Myometrial cell (primary cell): ENCODE measurements around the genes OR4K1, OR11G2 and OR5AU1.

DNA sequence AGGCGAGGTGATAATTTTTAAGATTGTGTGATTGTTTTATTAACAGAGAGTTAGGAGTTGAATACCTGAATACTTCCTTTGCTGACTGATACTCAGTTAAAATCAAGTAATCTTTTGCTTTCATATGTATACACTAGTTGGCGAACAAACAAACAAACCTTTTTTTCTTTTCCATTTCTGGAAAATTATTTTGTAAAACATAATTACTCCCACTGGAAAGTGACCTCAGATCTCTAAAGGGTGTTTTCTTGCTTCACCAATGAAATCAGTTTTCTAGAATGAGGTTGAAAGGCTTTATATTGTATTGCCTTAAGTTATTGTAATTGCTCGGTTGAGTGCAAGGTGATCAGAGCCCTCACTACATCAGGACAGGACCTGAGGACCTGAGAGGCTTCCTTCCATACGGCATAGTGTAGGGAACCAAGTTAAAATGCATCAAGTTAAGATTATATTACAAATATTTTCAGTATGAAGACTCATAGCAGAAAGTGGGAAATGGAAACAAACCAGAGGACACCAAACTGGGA is at the start of gene OR4K1:
Gene OR4K1, plus strand, starts transcription at position 341 of the 527 bp plus-strand sequence.
- RAMPAGE, long total RNA: no peak

DNA sequence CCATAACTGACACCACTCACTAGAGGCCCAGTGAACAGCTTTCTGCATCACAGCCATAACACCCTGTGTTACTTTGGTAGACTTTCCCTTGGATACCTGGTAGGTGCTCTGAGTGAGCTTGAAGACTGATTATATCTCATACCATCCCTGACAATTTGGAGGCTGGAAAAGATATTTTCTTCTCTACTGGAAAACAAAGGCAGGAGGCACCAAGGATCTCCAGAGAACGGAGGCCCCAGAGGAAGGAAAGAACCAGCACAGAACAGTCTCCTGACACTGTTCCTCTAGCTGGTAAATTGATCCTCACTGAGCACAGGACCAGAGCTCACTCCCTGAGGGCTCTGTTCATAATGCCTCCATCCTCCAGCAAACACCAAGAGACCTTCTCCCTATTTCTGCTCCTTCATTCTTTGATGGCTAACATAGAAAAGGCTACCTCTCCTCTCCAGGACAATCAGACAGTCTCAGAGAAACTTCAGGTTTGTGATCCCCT is at the start of gene OR11G2:
Gene OR11G2, plus strand, starts transcription at position 336 of the 493 bp plus-strand sequence.
- RAMPAGE, long total RNA: no peak

- RAMPAGE, long total RNA: no peak
Observed at GRCh38 chr14:20327025-20327930, 5.8 kb downstream of the CCNB1IP1 start.

DNA sequence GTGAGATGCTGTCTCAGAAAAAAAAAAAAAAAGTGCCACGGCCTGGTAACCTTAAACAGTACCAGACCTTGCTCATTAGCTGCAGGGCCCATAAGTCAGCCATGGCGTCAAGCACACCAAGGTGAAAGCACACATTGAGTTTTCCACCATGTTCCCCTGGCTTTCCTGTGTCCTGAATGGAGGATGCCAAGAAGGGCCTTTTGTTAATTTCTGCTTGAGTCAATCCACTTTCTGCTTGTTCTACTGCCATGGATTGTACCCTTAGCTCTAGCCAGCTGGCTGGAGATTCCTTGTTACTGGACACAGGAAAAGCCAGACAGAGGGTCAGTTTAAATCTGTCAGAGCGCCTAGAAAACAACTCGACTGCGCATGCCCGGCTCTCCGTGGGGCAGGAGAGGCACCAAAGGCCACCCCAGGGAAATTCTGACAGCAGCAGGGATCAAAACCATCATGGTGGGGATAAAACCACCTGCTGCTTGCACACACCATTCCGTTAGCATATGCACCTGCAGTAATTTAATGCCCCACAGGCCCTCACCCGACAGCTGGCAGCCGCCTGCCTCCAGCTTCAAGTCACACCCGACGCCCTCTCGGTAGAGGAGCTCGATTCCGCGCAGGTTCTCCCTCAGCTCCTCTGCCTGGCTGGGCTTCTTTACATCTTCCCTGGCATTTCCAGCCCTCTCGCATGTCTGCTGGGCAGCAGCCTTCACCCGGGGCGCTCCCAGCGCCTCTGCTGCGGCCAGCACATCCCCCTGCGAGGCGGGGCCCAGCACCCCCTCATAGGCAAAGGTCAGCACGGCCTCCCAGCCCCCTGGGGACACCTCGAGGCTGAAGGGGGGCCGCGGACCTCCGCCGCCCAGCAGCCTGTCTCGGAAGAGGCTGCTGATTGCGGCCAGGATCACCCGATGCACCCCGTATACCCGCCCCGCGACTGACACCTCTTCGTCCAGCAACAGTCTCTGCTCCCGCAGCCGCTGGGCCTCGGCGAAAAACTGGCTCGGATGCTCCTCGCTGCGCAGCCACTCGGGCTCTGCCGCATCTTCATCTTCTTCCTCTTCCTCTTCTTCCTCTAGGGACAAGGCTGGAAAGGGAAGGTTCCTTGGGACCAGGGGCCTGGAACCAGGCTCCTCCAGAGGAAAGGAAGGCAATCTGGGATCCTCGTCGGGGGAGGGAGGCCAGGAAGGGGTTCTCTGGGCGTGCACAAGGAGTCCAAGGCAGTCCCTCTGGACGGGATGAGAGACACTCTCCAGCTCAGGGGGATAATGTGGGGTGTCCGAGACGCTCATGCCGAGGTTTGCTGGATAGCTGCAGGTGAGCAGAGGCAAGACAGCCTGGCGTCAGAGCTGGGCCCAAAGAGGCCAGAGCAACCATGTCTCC is 952 bp downstream of the KLHL33 start:
- RAMPAGE, long total RNA: no peak

- RAMPAGE, long total RNA: no peak
Observed at GRCh38 chr14:20455991-20456335, 937 bp downstream of the APEX1 start.

DNA sequence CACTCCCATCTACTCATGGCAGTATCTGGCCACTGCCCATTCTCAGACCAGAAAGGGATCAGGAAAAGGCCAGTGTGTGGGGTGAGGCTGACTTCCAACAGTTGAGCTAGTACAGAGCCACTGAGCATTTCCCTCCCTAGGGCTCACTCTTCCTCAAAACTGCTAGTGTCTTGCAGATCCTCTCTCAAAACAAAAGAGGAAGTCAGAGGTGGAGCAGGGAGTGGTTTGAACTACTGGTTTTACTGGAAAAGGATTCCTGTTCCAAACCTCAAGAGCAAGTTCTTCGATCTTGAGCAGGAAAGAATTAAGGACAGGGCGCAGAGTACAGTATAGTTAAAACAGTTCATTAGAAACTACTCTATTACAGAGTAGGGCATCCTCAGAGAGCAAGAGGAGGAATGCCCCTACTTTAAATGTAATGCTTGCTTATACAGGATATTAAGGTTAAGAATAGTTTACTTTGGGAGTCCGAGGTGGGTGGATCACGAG is 24.5 kb downstream of the PNP start:
- RAMPAGE, long total RNA: no peak

DNA sequence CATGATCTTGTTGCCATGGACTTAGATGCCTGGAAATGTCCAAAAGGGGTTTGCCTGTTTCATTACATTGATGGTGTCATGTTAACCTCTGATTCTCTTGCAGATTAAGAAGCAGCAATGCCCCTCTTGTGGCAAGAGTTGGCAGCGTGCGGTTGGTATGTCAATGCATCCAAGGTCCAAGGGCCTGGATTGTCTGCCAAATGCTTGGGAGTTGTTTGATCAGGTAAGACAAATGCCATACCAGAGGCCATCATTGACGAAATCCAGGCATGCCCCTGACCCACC is 11.3 kb upstream of the RNASE12 start:
- RAMPAGE, long total RNA: no peak

- RAMPAGE, long total RNA: no peak
Observed at GRCh38 chr14:20622902-20623190, 18.6 kb downstream of the OR6S1 start.

DNA sequence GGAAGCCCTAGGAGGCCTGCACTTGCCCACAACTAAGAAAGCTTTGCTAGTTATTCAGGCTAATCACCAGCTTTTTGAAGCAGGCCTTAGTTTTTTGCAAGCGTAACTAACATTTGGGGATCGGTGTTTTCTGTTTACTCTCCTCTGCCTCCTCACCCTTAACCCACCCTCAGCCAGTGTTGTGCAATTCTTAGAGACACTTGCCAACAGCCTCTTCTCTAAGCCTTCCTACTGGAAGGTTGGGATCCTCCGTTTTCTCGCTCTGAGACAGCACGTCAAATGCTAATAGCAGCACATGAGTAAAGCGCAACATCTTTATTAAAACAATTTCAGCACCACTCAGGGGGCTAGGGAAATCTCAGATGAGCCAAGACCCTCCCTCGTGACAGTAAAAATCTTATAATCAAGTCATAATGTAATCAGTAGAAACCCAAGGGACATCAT is 704 bp downstream of the RNASE4 start:
- RAMPAGE, long total RNA: no peak

DNA sequence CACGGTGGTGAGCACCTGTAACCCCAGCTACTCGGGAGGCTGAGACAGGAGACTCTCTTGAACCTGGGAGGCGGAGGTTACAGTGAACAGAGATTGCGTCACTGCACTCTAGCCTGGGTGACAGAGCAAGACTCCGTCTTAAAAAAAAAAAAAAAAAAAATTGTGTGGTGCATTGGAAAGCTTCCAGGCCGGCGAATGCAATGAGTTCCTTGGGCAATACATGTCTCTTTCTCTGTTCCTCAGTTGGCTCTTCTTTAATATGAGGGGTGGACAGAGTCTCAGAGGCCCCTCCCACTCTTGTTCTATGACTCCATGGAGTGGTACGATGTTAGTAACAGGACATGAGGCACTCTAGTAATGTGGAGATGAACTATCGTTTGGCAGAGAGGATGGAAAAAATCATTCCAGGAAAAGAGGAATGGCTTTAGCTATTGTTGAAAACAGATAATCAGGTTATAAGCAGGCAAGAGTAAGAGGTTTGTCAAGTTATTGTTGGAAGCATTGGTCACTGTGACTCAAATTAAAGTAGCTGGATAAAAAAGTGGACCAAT is 1.6 kb downstream of the RNASE4 start:
- RAMPAGE, long total RNA: no peak

DNA sequence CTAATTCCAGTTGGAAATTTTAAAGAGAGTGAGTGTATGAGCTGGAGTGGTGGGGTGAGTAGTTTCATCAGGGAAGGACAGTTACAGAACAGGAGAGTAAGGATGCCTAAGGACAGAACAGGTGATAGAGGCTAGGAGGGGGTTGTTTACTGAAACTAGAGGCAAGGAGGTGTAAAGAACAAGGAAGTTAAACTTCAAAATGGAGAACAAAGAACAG is 26.7 kb downstream of the ANG start:
- RAMPAGE, long total RNA: no peak

DNA sequence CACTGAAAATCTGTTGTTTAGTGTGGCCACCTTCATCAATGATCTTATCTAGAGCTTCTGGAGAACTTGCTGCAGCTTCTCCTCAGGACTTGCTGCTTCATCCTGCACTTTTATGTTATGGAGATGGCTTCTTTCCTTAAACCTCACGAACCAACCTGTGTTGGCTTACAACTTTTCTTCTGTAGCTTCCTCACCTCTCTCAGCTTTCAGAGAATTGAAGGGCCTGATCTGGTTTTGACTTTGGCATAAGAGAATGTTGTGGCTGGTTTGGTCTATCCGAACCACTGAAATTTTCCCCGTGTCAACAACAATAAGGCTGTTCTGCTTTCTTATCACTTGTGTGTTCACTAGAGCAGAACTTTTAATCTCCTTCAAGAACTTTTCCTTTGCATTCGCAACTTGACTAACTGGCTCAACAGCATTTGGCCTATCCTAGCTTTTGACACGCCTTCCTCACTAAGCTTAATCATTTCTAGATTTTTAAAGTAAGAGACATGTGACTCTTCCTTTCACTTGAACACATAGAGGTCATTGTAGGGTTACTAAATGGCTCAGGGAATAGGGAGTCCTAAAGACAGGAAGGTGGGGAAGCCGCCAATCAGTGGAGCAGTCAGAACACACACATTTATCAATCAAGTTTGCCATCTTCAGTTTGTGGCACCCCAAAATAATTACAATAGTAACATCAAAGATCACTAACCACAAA is 25.9 kb upstream of the EDDM3A start:
- RAMPAGE, long total RNA: no peak

DNA sequence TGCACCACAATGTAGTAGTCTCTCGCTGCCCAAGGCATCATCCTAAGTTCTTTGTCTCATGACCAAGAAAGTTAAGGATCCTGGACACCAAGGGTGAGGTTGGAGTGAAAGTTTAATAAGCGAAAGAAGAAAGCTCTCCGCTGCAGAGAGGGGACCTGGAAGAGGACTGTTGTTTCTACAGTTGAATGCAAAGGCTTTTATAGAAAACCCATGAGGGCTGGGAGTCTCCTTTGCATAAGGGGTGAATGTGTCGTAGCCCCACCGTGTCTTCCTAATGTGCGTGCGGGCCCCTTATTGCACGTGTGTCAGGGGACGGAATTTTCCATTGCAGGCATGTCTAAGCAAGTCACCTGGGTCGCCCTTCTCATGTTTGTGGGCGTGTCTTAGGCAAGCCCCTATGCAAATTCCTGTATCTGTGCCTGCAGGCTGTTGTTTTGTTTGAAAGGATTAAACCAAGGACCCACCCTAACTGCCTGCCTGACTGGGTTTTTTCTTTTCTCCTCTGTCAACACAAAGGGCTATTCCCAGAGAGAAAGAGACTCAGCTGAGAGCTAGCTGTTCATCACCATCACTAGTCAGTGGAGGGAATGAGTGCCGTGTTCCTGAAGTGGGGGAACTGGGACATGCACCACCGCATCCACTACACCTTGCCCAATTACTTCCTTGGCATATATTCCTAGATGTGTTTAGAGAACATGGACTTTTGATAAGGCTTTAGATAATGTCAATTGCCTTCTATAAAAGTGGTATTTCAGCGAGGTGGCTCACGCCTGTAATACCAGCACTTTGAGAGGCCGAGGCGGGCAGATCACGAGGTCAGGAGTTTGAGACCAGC is 17.8 kb upstream of the RNASE1 start:
- RAMPAGE, long total RNA: no peak

- RAMPAGE, long total RNA: no peak
Observed at GRCh38 chr14:21038802-21039603, 3.2 kb upstream of the RNASE7 start.

DNA sequence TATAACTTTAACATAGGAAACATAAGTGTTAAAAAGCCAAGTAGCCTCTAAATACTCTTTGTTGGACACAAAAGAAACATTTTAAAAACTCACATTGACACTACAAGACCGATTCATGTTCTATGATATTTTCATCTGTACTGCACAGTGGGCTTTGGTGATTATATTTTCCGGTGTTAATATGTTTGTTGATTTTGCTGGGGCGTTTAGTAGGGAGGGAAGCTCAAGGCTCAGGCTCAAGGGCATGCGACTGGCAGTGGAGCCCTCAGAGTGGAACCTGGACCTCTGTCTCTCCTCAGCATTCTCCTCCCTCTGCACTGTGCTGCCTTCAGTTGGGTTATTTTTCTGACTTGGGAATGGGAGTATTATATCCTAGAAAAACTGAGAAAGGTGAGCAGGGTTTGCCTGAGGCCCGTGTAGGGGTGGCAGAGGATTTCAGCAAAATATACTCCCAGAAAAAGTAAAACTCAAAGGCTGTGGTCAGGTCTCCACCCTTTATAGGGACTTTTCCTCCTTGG is 4.6 kb downstream of the RNASE8 start:
- RAMPAGE, long total RNA: no peak

- RAMPAGE, long total RNA: no peak
Observed at GRCh38 chr14:21099145-21099864, 850 bp upstream of the ZNF219 start.

DNA sequence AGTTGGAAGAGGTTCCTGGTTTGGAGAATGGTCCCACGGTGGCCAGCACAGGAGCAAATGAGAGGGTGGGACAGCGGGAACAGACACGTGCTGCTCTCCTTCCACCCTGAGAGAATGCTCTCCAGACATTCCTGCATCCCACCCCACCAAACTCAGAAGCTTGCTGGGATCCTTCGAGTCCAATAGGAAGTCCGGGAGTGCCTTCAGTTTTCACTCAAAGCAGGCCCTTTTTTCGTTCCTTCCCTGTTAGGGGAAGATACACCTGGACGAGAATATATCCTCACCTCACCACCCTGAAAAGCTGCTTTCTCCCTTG is 2.2 kb downstream of the TMEM253 start:
- RAMPAGE, long total RNA: no peak

GRCh38 chr14:21104452-21105171 is 3.7 kb downstream of the TMEM253 start:
- RAMPAGE, long total RNA: no peak

GRCh38 chr14:21106059-21107384 is 5.7 kb downstream of the TMEM253 start:
- RAMPAGE, long total RNA: no peak

GRCh38 chr14:21155950-21156356 is at the start of gene OR5AU1:
Gene OR5AU1 (minus strand): TSS chr14:21156063.
- RAMPAGE, long total RNA: no peak